ENCODE measurements around a stretch of chr22.

DNA sequence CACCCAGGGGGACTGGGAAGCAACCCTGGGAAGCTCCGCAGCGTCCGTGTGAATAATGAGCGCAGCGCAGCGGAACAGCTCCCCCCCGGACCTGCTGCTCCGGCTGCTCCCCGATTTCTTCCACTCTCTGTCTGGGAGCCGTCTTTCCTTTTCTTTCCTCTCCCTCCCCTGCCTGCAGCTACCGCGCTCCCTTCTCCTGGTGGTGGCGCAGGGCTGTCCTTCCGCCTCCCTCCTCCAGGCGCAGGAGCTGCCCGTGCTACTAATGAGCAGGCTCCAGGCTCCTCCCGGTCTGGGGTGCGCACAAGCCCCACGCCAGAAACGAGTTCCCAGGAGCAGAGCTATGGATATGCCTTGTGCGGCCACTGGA lies 107.3 kb downstream of the XKR3 start:
- PRO-cap, result no peak

GRCh38 chr22:16722065-16722381 lies 103.2 kb downstream of the XKR3 start:
- PRO-cap, result no peak

DNA sequence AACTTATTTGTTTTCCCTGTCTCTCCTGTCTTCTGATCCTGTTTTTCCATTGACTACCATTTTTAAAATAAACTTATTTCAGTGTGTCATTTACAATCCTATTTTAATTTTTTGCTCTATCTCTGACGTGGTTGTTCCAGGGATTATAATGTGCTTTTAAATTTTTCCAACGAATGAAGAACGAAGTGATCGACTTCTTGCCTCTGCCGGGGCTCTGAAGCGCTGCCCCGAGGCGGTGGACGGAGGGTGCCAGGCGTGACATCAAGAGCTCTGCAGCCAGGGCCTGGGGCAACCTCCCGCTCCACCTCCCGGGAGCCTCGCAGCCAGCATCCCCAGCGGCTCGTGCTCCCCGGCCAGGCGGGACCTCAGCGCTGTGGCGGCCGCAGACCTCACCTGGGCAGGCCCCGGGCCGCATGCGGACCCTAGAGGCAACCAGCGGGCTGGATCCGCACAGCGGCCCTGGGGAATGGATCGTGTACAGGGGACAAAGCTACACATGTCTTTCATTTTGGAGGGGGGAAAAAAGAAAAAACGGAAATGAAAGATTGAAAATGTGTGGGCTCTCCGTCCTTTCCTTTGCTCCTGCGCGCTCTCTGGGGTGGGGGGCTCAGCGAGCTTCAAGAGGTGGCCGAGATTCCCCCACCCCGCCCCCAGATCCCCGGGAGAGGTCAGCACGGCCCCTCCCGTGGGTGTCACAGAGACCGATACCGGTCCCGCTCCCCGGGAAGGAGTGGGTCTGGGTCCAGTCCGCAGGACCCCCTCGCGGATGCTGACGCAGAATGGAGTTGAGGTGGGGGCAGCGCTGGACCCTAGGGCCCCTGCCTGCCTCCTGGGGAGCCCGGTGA lies 28.1 kb upstream of the GAB4 start:
- PRO-cap, result no peak

GRCh38 chr22:17159532-17160206 lies 592 bp upstream of the HDHD5 start:
- PRO-cap, result no peak

GRCh38 chr22:17180870-17181561 lies 21.9 kb upstream of the HDHD5 start:
- PRO-cap, result no peak

GRCh38 chr22:17230053-17230723 lies 11.0 kb upstream of the ADA2 start:
- PRO-cap, result no peak

GRCh38 chr22:17267903-17268606 lies 48.8 kb upstream of the ADA2 start:
- PRO-cap, result no peak

DNA sequence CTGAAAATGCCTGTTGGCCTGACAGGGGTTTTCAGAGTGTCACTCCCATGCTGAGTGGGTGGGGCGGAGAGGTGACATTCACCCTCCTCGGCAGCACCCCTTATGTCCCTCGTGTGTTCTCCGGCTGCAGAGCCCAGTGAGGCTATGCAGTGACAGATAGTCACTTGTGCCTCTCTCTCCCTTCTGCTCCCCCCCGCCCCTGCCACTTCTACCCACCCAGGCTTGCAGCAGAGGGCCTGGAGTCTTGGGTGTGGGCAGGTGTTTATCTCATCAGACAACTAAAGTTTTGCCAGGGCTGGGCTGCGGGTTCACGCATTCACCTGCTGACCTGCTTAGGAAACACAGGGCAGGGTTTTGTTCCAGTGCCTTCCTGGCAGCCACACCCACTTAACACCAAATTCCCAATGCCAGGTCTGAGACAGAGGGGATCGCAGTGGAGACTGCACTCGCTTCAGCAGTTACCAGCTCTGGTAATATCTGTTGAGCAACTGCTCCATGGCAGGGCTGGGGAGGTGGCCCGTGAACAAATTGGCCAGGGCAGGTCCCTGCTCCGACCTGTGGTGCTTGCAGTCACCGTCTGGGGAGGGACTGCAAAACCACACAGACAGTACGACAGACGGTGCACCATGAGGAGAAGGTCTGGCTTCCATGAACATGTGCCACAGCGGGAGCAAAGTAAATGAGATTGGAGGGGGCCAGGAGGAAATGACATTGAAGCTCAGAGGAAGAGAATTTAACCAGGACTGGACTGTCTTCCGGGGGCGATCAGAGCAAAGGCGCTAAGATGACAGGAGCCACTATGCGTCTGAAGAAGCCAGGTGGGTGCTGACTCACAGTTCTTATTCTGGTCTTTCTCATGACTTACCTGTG lies 50.6 kb upstream of the ADA2 start:
- PRO-cap, result no peak

GRCh38 chr22:17303740-17304383 lies 65.4 kb upstream of the CECR2 start:
- PRO-cap, result no peak

DNA sequence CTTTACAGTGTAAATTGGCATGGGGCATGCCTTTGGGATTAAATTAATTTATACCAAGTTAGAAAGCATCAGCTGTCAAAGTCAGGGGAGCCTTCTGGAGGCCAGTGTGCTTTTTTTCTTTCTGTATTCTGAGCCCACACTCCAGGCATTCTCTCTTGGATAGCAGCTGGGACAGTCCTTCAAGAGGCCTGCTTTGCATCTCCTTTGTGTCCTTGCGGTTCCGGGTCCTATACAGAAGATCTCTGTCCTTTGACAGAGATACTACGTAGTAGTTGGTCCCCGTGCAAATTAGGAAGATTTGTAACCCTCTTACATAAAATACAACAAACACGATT lies 91.1 kb upstream of the SLC25A18 start:
- PRO-cap, result unidirectional peak, plus-strand start at position 232 of the sequence

DNA sequence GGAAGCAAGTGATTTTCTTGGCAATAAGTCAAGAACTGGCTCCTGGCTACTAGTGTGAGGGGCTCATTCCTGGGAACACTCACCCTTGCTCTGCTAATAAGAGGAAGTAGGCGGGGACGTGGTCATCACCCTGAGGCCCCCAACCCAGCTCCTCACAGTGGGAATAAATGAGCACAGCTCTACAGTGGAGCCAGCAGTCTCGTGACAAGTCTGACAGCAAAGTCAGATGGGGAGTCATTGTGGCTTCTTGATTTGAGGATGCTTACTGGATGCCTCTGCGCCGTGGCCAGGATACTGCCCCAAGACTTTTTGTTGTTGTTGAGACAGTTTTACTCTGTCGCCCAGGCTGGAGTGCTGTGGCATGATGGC lies 6.9 kb downstream of the SLC25A18 start:
- PRO-cap, result no peak

DNA sequence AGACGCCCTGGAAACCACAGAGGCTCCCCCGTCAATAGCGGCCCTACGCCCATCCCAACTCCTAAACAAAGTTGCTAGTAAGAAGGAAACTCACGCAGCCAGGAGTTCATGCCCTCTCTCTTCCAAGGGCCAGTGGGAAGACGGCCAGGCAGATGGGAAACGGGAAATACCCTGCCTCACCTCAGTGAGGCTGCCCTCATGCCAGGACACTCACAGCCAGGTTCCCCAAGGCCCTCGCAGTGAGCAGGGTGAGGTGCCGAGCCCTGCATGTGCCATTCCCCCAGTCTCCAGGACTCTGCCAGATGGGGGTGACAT lies 20.7 kb downstream of the BID start:
- PRO-cap, result no peak

DNA sequence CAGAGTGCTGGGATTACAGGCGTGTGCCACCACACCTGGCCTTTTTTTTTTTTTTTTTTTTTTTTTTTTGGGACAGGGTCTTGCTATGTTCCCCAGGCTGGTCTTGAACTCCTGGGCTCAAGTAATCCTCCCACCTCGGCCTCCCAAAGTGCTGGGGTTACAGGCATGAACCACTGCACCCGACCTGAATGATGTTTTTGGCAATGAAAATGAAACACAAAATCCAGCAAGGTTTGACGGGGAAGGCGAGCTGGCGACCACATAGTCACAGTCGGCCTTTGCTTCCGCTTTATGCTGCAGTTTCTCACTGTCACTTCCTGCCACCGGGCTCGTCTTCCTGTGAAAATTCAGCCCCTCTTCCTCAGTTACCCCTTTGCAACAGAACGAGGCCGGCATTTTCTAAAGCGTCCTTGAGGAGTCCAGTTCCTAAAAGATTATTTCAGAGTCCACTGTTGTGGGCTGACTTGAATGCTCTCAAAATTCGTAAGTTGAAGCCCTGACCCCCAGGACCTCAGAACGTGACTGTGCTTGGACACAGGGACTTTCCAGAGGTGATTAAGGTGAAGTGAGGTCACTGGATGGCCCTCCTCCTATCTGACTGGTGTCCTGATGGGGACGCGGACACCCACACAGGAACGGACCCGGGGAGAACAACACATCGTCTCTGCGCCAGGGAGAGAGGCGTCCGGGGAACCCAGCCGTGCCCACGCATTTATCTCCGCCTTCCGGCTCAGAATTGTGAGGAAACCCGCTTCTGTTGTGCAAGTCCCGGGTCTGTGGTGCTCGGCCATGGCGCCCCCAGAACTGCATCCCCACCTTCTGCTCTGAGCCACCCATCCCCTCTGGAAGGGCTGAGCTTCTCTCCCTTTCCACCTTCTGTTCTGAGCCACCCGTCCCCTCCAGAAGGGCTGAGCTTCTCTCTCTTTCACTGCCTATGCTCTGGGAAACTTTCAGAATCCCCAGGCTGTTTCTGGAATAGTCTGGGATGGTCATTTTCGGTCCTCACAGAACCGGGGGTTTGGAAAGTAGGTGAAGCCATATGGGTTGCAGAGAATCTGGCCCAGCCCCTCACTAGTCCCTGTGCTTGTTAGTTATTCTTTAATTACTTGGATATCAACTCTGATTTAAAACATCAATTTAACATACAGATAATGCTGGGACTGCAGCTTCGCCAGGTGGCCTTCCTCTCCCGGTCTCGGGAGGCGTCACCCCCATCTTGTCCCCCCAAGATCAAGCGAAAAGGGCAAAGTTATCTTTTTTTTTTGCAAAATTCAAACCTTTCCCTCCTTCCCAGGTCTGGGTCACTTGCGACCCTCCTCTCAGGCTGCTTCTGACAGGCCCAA lies 3.2 kb upstream of the BID start:
- PRO-cap, result no peak

GRCh38 chr22:17781267-17782304 lies 7.3 kb upstream of the BID start:
- PRO-cap, result no peak

DNA sequence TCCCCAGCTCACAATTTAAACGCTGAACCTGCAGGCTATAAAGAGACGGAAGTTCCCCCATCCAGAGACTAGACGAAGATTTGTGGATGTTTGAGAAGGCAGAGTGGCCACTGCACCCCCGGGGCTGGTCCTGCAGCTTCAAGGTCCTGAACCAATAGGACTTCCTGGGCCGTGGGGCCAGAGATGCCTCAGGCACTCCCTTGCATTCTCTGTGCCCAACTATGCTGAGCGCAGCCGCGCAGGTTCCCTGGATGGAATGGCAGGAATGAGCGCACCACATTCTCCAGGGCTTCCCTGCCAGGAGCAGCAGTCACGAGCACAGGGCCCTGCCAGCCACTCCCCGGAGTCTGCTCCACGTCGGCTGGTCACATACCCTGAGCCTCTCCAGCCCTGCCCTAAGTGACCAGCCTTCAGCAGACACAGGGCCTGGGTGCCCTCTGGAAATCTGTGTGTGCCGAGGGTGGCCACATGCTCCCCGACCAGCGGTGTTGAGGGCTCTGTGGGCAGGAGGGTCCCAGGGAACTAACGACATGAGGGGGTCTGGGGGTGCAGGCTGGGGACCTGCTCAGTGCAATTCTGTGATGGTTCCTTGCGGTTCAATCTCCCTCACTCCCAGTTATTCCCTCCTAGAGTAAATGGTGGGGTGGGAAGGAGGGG lies 33.8 kb upstream of the BID start:
- PRO-cap, result no peak

DNA sequence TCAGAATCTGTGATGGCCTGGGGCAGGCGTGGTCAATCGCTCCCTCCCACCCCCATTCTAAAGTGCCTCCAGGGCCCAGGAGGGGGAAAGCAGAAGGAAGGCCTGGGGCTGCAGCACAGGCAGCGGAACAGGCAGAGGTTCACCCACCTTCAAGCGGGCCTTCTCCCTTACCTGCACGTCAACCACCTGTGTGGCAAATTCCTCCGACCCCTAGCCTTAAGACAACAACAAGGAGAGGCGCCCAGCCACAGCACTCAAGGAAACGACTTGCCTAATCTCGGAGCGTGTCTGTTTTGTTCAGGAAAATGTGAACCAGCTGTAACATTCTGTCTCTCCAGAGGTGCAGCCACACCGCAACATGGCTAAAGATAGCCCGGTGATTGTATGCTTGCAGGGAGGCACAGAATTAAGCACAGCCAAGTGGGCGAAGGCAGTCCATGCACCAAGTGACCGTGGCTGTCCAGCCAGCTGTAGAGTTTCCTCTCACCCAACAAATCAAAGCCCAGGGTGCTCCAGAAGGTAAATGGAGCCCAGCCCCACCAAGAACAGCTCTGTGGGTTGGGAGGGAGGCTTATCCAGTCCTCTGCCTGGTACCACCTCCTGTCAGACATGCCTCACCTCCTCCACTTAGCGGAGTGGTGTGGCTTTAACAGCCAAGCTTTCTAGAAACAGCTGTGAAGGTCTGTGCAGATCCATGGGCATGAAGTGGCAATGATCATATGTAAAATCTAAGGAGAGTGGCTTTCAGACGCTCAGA lies 82.4 kb downstream of the MICAL3 start:
- PRO-cap, result no peak

- PRO-cap, result no peak
These were observed 56.2 kb downstream of the MICAL3 start for GRCh38 chr22:17968098-17968679.

DNA sequence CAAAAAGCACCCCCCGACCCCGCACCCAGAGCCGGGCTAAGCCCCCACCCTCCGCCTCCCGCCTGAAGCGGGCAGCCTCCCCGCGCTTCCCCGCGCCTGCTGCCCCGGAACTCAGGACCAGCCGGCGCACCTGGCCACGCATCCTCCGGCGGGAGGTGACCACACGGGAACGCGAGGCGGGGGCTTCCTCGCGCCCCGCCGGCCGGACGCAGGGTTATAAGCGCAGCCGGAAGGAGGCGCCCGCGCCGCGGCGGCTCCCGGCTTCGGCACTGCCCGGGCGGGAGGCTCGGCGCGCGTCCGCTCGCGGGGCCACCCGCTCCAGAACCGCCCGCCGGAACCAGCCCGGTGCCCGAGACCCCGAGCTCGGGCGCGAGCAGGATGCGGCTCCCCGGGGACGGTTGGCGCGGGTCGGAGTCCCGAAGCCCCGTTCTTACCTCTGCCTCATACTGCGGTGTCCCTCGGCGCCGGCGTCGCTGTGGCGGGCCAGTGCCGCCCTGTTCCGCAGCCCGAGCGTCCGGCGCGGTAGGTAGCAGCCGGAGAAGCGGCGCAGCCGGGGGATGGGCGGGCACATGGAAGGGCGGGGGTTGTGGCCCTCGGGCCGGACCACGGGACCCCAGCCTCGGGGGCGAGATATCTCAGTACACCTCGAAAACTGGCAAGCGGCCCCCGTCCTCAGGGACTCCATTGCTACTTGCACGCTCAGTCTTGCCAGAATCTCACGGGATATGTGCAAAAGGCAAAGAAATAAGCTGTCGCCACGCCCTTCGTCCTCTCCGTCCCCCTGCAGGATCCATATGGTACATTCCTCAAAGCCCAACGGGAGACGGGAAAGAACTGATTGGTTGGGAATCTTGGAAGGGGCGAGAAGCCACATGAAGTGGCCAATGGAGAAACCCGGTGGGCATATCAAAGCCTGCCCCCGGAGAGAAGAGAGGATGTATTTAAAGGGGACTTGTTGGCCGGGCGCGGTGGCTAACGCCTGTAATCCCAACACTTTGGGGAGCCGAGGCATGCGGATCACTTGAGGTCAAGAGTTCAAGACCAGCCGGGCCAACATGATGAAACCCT lies 23.1 kb downstream of the MICAL3 start:
- PRO-cap, result bidirectional peak, plus-strand start at position 269 of the sequence, minus-strand start at position 218 of the sequence; bidirectional peak, plus-strand start at position 441 of the sequence, minus-strand start at position 480 of the sequence; unidirectional peak, minus-strand start at position 718 of the sequence

DNA sequence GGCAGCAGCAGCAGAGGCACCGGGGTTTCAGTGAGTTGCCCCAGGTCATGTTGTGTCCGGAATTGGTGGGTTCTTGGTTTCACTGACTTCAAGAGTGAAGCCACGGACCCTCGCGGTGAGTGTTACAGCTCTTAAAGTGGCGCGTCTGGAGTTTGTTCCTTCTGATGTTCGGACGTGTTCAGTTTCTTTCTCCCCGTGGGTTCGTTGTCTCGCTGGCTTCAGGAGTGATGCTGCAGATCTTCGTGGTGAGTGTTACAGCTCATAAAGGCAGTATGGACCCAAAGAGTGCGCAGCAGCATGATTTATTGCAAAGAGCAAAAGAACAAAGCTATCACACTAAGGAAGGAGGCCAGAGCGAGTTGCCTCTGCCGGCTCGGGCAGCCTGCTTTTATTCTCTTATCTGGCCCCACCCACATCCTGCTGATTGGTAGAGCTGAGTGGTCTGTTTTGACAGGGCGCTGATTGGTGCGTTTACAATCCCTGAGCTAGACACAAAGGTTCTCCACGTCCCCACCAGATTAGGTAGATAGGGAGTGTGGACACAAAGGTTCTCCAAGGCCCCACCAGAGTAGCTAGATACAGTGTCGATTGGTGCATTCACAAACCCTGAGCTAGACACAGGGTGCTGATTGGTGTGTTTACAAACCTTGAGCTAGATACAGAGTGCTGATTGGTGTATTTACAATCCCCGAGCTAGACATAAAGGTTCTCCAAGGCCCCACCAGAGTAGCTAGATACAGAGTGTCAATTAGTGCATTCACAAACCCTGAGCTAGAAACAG lies 25.2 kb upstream of the PEX26 start:
- PRO-cap, result unidirectional peak, minus-strand start at position 361 of the sequence

DNA sequence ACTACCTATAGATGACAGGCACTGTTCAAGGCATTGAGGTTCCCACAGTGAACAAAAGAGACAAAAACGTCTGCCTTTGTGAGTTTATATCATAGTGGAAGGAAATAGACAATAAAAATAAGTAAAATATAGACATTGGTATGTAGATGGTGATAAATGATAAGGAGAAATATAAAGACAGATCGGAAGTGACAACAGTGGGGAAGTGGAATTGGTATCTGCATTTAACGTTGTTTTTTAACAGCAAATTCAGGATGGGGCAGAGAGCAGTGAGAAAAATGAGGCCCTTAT lies 727 bp upstream of the PEX26 start:
- PRO-cap, result no peak

All from neural crest cell (in vitro differentiated cells).